Karpas-422 (cell line): ENCODE results near the gene ARHGAP35.

GRCh38 chr19:46132748-46133884 is 8.6 kb upstream of the IGFL3 start:
- PRO-cap: no peak
- RAMPAGE, long total RNA: no peak

GRCh38 chr19:46159841-46160226 is 11.8 kb downstream of the IGFL2 start:
- PRO-cap: no peak
- RAMPAGE, long total RNA: no peak

DNA sequence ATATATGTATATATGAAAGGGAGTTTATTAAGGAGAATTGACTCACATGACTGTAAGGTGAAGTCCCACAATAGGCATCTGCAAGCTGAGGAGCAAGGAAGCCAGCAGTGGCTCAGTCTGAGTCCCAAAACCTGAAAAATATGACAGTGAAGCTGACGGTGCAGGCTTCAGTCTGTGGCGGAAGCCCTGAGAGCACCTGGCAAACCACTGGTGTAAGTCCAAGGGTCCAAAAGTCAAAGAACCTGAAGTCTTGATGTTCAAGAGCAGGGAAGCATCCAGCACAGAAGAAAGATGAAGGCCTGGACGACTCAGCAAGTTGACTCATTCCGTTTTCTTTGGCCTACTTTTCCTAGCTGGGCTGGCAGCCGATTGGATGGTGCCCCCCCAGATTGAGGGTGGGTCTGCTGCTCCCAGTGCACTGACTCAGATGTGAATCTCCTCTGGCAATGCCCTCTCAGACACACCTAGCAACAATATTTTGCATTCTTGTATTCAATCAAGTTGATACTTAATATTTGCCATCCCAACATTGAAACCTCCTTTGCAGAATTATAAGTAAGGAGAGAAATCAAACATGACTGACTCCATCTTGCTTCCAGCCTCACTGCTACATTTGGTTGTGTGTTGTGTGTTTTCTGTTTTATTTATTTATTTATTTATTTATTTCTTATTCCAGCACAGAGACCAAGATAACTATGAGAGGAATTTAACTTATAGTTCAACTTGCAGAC is 32.7 kb downstream of the IGFL2 start:
- PRO-cap: no peak
- RAMPAGE, long total RNA: no peak

- PRO-cap: no peak
- RAMPAGE, long total RNA: no peak
Measured at GRCh38 chr19:46202497-46203355, 26.8 kb upstream of the IGFL1 start.

GRCh38 chr19:46377934-46378680 is 31.2 kb downstream of the PPP5C start:
- PRO-cap: no peak
- RAMPAGE, long total RNA: no peak

DNA sequence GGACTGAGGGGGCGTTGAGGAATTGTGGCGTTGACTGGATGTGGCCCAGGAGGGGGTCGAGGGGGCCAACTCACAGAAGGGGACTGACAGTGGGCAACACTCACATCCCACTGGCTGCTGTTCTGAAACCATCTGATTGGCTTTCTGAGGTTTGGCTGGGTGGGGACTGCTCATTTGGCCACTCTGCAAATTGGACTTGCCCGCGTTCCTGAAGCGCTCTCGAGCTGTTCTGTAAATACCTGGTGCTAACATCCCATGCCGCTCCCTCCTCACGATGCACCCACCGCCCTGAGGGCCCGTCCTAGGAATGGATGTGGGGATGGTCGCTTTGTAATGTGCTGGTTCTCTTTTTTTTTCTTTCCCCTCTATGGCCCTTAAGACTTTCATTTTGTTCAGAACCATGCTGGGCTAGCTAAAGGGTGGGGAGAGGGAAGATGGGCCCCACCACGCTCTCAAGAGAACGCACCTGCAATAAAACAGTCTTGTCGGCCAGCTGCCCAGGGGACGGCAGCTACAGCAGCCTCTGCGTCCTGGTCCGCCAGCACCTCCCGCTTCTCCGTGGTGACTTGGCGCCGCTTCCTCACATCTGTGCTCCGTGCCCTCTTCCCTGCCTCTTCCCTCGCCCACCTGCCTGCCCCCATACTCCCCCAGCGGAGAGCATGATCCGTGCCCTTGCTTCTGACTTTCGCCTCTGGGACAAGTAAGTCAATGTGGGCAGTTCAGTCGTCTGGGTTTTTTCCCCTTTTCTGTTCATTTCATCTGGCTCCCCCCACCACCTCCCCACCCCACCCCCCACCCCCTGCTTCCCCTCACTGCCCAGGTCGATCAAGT is 8.8 kb downstream of the CALM3 start:
- PRO-cap: no peak
- RAMPAGE, long total RNA: no peak

GRCh38 chr19:46654590-46655241 is 6.3 kb downstream of the DACT3 start:
- PRO-cap: no peak
- RAMPAGE, long total RNA: no peak

DNA sequence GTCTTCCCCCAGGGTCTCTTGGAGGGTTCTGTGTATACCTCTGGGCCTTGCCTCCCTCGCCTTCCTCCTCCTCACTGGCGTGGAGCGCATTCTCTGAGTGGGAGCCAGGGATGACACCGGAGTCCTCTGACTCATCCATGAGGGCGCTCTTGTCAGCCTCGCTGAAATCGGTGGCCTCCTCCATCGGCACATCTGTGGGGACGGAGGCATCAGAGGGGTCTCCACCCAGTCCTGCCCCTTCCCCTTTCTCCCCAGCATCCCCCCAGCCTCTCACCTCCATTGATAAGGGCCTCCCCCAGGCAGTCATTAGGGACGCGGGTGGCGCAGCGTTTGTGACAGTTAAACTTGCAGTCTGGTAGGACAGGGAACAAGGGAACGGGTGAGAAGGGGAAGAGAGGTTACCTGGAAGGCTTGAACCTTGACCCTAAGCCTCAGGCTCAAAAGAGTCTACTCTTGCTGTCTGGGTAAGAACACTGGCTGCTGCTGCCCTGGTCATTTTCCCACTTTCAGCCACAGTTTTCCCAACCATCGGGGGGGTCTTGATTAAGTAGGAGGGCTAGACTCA is 16.1 kb downstream of the PRKD2 start:
- PRO-cap: no peak
- RAMPAGE, long total RNA: no peak

- PRO-cap: no peak
- RAMPAGE, long total RNA: no peak
Measured at GRCh38 chr19:46717929-46719127, 1.4 kb upstream of the PRKD2 start.

DNA sequence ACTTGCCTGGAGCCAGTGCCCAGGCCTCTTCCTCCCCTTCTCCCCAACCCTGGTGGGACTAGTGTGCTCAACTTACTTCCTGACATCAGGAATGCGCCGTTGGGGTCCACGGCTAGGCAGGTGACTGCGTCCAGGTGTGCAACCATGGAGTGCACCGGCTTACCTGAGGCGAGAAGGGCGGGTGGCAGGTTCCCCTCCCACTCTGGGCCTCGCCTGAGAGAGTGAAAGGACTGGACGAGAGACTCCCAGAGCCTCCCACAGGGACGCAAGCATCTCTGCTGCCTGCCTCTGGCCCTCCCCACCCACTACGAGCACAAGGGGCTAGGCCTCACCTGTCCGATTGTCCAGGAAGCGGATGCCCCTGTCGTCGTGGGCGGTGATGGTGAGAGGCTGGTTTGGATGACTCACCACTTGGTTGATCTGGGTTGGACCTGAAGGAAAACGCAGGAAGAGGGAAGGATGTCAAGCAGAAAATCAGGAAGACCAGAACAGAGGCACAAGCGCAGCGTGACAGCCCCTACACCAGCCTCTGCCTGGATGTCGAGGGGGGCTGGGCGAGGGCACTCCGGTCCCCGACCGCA is 5.1 kb upstream of the PRKD2 start:
- PRO-cap: no peak
- RAMPAGE, long total RNA: no peak

DNA sequence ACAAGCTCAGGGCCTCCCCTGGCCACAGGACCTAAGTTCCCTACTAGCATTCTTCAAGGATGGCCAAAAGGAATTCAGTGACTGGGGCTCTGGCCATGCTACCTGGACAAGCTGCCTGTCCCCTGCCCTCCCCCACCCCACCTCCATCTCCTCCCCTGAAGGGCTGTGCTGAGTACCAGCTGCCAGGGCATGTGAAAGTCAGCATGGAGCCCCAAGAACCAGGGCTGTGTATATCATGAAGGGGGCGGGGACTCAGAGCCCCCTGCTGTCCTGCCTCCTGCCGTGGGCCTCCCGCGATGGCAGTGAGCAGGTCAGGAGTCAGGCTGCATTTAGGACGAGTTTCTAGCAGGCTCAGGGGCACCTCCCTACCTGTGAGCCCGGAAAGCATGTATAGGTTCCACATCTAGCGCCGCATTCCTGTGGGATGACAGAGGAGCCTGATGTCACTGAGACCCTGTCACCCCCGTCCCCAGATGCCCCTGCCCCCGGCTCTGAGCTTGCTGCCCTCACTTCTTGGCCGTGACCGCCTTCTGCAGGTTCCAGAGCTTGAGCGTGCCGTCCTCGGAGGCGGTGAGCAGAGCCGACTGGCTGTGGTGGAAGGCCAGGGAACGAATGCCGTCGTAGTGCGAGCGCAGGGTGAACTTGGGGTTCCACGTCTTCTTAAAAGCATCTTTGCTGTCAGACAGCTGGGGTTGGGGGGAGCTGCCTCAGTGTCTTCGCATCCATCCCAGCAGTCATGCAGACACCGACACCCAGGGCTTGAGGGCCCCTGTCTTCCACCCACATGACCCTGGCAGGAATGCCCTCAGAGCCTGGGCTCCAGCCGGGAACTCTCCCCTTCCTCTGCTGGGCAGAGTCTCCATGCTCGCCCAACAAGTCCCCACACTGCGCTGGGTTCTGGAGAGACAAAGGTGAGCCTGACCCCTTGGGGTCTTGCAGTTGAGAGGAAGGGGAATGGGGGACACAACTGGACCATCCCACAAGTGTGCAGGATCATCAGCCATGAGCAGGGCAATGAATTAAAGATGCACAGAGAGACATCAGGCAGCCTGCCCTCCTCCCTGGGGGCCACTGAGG is 8.4 kb upstream of the PRKD2 start:
- PRO-cap: no peak
- RAMPAGE, long total RNA: no peak

DNA sequence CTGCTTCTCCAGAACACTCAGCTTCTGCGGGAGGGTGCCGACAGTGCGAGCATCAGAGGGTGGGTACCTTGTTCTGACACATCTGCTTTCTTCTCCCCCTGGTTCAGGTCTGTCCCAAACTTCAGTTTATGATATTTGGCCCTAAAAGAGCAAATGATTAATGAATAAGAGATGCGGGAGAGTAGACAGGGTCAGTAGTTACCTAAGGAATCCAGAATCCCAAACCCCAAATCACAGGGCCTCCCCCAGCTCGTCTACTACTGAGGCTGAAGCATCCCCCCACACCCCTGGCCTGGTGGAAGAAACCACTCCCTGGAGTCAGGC is 7.8 kb upstream of the FKRP start:
- PRO-cap: no peak
- RAMPAGE, long total RNA: no peak

DNA sequence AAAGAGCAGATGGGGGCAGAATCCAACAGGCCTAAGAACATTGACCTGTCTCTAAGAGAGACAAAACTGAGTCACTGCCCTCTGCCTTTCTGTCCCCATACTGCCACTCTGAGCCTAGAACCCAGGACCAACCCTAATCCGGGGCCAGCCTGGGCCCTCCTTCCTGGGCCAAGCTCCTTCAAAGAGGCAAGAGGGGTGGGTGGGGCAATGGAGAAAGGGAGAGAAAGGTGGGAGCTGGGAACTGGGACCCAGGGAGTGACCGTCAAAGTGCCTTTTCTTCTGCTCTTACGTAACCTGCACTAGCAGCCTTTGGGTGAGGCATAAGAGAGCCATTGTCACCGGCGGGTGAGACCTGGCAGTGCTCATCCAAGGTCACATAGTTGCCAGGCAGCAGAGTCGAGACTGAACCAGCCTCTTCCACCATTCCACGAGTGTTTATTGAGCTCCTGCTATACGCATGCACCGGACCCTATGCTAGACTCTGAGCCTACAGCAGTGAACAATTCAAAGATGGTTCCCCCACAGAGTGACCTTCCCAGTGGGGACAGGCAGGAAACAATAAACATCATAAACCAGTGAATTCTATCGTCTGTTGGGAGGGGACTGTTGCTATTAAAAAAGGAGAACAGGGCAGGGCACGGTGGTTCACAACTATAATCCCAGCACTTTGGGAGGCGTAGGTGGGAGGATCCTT is 18.5 kb upstream of the STRN4 start:
- PRO-cap: no peak
- RAMPAGE, long total RNA: no peak

- PRO-cap: no peak
- RAMPAGE, long total RNA: no peak
Measured at GRCh38 chr19:46822017-46822440, 28.6 kb downstream of the AP2S1 start.

DNA sequence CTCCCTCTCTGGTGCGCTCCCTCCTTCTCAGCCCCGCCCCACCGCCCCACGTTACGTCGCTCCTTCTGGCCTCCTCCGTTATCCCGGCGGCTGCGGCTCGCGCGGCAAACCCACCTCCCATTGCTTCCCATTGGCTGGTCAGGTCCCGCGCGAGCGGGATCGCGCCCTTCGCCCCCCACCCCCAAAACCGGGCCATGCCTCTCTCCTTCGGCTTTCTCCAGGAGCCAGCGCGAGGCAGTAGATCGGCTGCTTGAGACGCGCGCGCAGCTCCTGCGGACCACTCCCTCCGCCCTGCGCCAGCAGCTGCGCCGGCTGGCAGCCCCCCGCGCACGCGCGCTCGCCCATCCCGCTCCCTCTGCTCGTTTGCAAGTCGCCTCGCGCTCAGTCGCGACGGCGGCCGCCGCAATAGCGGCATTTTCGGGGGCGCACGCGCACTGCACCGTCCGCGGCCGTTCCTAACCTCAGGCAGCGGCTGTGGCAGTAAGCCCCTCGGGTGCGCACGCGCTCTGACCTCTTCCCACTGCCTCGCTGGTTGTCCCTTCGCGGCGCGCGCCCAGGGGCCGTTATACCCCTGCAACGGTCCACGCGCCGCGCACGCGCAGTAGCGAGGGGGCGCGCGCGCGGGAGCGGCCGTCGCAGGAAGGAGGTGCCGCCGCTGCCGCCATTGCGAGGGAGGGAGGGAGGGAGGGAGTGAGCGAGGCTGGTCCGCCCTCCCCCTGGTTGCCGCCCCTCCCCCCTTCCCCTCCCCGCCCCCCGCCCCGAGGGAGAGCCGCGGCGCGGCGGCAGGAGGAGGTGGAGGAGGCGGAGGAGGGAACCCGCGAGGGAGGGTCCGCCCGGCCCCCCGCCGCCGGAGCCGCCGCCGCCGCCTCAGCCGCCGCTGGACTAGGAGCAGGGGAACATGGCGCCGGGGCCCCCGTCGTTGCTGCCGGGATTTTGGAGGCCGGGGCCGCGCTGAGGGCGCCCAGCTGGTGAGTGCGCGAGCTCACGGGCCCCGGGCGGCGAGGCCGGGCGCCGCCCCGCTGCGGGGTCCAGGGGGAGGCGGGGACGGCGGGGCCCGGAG is at the start of gene ARHGAP35:
Gene ARHGAP35, plus strand, starts transcription at position 756 of the 1,060 bp plus-strand sequence.
- PRO-cap: bidirectional peak, plus-strand start at position 213 of the sequence, minus-strand start outside the sequence; bidirectional peak, plus-strand start at position 344 of the sequence, minus-strand start at position 410 of the sequence; bidirectional peak, plus-strand start at position 870 of the sequence, minus-strand start at position 537 of the sequence
- RAMPAGE, long total RNA: no peak

- PRO-cap: no peak
- RAMPAGE, long total RNA: no peak
Measured at GRCh38 chr19:46875321-46876146, 14.7 kb downstream of the ARHGAP35 start.

- PRO-cap: no peak
- RAMPAGE, long total RNA: no peak
Measured at GRCh38 chr19:46920264-46921384, 59.8 kb downstream of the ARHGAP35 start.

GRCh38 chr19:46944678-46945663 is 74.7 kb upstream of the NPAS1 start:
- PRO-cap: no peak
- RAMPAGE, long total RNA: no peak

GRCh38 chr19:46981641-46982181 is 37.9 kb upstream of the NPAS1 start:
- PRO-cap: no peak
- RAMPAGE, long total RNA: no peak

DNA sequence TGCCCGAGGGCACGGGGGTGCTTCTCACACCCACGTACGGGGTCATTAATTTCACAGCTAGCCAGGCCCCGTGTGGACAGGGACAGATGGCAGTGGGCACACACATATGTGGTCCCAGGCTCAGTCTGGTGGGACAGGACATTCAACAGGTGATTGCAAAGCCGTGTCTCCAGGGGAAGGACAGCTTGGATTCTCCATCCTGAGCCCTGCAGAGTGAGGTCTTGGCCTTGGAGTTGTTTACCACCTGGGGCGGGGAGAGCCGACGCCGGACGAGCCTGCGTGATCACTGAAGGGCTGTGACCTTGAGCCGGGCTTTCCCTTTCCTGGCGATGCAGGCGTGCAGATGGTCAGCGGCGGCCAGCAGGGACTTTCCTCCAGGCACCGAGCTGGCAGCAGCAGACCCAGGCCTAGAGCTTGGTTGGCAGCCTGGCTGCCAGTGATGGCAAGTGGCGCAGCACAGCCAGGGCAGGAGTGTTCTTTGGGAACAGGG is 26.6 kb upstream of the NPAS1 start:
- PRO-cap: no peak
- RAMPAGE, long total RNA: no peak